HT1080 (cell line): Measurements from ENCODE around the gene NACA2.

DNA sequence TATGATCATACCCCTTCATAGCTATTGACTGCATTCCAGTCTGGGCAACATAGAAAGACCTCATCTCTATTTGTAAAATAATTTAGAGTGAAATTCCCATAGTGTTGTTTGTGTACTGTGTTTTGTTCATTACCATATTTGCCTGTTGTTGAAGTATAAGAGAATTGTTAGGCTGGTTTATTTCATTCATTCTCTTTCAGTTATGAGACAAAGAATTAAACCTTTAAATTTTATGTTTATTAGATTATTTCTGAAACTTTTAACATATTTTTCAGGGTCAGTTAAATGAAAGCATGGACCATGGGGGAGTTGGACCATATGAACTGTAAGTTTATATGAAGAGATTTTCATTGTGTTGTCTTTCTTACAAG lies 17.4 kb downstream of the RPS6KB1 start:
RAMPAGE:
- cytosol, long total RNA = no peak
- long total RNA = no peak
- nucleus, long total RNA = no peak

DNA sequence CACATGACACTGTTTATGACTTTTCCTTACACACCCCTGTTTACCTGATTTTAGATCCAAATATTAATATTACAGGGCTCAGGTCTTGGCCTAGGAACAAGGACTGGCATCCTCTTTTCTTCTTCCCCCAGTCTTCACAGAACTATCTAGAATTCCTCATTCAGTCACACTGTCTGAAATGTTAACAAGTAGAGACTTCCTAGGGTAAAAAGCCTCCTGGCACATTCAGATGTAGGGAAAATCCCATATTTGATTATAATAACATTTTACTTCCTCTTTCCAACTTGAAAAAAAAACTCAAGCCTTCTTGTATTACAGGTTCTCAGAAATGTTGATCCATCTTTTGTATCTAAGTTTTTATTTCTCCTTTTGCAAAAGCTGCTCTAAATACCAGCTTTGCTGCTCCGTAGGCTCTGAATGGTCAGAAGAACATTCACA lies 13.1 kb upstream of the HEATR6 start:
RAMPAGE:
- cytosol, long total RNA = no peak
- long total RNA = no peak
- nucleus, long total RNA = no peak

DNA sequence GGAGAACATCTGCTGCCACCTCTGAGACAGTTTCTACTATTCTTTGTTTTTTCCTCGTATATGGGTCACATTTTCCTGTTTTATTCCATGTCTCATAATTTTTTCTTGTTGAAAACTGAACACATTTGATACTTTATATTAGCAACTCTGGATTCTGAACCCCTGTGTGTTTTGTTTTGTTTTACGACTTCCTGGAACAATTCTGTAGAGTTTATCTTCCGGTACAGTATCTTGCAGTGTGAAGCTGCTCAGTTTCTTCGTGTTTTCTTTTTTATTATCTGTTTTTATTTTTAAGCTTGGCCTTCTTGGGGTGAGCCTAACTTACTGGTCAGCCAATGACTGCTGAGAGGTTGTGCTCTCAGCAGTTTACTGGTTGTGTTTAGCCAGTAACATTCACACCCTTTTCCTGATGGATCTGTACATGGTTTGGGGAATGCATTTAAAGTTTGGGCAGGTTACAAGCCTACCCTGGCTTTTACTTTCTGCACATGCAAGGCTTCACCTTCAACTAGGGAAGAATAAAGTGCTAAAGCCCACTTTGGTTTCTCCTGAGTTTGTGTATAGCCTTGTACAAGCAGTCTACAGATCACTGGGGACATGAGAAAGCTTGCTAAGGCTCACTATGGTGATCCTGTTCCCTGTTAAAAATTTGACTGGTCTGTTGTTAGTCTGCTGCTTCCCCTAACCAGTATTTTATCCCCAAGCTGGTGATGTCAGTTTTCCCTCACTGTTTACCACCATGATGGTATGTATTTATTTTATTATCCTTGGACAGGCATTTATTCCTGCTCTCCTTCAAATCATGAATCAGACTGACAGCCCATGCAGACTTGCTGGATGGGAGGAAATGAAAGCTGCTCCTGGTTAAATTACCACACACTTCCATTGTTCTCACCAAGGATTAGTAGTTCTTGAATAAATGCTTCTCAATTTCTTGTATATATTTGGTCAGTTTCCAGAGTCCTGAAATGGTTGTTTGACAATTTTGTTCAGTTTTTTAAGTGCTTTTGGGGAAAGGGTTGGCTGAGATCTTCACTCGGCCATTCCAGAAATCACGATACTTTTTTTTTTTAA lies 99.4 kb downstream of the CA4 start:
RAMPAGE:
- cytosol, long total RNA = no peak
- long total RNA = no peak
- nucleus, long total RNA = no peak

DNA sequence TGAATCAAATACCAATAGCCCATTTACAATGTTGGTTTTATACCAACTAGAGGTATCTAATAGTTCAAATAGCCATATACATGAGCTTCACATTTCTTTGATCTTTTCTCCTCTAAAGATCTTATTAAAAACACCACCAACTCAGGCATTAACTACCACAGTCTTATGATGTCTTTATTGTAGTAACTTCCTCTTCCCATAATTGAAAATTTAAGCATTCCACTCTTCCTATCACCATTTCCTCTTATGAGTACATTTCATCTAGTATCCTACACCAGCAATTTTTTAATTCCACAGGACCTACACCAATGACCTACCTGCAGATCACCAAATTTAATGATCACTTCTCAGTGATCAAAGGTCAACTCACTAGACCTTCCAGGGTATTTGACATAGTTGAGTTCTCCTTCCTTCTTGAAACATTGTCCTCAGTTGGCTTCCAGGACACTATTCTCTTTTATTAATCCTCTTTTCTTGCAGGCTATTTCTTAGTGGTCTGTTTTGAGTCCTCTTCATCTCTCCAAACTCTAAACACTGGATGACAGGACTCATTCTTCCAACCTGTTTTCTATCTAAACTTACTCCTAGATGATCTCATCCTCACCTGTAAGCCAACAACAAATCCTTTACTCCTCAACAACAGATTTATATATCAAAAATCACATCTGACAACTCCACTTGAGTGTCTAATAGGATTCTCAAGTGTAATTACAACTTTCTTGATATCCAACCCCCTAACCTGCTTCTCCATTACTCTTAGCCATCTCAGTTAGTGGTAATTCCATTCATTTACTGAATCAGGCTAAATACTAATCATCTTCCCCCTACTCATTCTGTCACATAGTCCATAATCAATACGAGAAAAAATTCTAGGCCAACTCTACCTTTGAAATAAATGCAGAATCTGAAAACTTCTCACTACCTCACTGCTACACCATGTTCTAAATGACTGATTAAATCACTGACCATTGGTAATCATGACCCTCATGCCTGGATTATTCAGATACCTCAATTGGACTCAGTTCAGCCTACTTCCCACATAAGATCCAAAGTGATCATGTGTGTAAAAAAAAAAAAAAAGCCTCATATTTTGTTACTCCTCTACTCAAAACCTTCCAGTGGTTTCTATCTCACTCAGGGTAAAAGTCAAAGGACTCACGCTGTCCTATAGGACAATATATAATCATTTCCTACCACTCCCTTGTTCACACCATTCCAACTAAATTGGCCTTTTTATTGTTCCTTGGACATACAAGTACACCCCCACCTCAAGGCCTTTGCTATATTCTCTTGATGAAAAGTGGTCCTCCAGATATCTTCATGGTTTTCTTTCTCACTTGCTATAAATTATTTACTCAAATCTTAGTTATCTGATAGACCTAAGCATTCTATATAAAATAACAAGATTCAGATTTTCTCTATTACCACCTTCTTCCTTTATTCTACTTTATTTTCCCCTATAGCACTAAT lies 99.7 kb downstream of the USP32 start:
RAMPAGE:
- cytosol, long total RNA = no peak
- long total RNA = no peak
- nucleus, long total RNA = no peak

RAMPAGE:
- cytosol, long total RNA = no peak
- long total RNA = no peak
- nucleus, long total RNA = no peak
These were observed 1.2 kb upstream of the USP32 start for GRCh38 chr17:60392978-60393605.

GRCh38 chr17:60601146-60601626 lies 1.2 kb downstream of the PPM1D start:
RAMPAGE:
- cytosol, long total RNA = no peak
- long total RNA = no peak
- nucleus, long total RNA = no peak

DNA sequence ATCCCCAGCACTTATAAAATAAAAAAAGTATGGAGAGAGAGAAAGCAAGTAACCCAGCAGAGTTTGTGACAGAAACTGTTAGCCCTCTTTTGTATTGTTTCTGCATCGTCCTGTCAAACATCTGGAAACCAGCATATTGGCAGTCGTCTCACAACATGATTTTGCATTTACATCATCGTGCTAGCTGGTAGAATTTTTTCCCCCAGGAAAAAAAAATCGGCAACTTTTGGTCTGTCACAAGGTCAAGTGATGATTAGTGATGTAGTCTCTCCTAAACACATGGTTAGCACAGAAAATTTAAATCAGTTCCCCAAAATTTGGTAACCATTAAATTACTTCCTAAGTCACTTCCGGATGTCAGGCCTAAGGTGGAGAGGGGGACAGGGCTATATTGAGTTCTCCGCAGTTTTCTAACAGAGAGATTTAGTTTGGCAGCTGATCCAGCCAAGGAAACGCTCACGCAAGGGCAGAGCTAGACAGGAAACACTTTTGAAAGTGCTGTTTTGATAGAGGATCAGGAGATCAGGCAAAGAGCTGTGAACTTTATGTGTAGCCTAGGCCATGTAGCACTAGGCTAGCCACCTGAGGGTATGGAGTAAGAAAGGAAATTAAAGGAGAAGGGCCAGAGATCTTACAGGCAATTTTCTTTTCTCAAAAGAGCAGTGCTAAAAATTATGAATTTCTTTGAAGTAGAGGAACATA lies 270.9 kb upstream of the TBX2 start:
RAMPAGE:
- cytosol, long total RNA = no peak
- long total RNA = no peak
- nucleus, long total RNA = no peak

DNA sequence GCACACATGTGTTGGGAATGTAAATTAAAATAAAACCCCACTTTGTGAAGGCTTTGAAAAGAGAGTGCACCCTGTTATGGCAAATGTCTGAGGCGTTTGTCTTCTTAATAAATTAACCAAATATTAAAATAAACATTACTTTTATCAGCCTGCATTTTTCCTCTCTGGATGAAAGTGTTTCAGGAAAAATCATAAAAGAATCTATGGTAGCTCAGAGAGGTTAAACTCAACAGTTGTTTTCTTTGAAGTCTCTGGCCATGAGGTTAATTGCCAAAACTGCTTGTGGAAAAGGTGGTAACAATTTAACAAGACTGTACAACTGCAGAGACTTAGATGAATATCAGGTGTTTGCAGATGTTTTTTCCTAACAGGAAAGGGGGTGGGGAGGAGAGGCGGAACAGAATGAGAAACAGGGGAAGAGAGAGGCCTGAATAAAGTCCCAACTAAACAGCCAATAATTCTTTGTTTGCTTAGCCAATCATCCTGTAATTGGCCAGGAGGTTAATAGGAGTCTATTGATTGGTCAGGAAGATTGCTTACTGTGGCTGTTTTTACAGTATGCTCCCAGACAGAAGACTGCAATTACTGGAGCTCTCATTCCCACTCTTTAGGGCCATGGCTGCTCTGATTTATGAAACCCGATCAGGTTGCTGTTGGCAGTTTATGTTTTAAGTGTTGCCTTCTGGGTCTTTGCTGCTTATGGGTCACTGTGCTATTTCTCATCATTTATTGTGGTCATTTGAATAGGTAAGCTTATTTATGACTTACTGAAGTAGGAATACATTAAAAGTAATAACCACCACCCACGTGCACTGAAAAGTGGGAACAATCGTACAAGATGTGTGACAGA lies 249.8 kb upstream of the TBX2 start:
RAMPAGE:
- cytosol, long total RNA = no peak
- long total RNA = no peak
- nucleus, long total RNA = no peak

RAMPAGE:
- cytosol, long total RNA = no peak
- long total RNA = no peak
- nucleus, long total RNA = no peak
These were observed 162.2 kb upstream of the TBX2 start for GRCh38 chr17:61237408-61237804.

RAMPAGE:
- cytosol, long total RNA = no peak
- long total RNA = no peak
- nucleus, long total RNA = no peak
These were observed 4.6 kb upstream of the TBX2 start for GRCh38 chr17:61395018-61395556.

DNA sequence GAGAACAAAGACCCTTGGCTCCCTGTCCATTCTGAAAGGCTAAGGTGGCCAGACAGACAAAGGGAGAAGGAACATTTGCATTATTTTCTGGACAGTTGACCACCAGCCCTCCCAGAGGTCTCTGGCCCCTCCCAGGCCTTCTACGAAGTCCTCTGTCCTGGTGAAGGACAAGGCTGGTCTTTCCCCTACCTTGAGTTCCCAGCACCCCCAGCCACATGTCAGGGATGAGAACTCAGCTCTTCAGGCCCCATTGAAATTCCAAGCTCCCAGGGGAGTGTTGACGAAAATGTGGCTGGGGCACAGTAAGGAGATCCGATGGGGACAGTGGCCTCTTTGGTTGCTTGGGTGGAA lies 6.6 kb downstream of the TBX2 start:
RAMPAGE:
- cytosol, long total RNA = no peak
- long total RNA = no peak
- nucleus, long total RNA = no peak

DNA sequence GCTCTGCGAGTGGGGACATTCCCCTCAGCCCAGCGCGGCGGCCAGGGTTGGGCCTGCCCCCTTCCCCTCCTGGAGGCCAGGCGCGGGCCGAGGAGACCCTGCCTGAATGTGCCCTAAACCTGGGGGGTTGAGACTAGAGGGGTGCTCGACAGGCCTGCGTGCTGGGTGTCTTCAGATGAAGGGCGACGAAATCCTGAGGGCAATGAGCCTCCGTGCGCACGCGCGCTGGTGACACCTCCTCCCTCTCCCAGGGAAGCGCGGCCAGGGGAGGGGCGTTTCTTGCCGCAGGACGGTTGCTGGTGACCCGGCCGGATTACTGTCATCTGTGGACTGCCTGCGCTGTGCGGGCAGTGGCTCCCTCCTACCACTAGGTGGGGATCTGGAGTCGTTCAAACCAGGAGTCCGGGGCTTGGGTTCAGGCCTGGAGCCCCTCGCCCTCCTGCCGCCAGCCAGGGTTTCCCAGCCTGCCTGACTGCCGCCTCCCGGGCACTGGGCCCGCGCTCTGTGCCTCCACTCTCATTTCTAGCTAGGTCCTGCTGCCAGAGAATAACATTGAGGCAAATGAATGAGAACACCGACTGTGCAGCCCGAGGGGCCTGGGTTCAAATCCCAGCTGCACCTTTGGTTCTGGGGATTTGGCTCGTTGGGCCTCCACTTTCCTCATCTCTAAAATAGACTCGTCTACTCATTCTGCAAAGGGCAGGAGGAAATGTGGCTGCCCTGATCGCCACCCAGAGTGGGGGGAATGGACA lies 17.2 kb downstream of the TBX2 start:
RAMPAGE:
- cytosol, long total RNA = no peak
- long total RNA = no peak
- nucleus, long total RNA = no peak

GRCh38 chr17:61591059-61591589 lies at the start of gene NACA2:
NACA2 (minus strand) TSS chr17:61591219.
RAMPAGE:
- cytosol, long total RNA = no peak
- long total RNA = no peak
- nucleus, long total RNA = no peak

DNA sequence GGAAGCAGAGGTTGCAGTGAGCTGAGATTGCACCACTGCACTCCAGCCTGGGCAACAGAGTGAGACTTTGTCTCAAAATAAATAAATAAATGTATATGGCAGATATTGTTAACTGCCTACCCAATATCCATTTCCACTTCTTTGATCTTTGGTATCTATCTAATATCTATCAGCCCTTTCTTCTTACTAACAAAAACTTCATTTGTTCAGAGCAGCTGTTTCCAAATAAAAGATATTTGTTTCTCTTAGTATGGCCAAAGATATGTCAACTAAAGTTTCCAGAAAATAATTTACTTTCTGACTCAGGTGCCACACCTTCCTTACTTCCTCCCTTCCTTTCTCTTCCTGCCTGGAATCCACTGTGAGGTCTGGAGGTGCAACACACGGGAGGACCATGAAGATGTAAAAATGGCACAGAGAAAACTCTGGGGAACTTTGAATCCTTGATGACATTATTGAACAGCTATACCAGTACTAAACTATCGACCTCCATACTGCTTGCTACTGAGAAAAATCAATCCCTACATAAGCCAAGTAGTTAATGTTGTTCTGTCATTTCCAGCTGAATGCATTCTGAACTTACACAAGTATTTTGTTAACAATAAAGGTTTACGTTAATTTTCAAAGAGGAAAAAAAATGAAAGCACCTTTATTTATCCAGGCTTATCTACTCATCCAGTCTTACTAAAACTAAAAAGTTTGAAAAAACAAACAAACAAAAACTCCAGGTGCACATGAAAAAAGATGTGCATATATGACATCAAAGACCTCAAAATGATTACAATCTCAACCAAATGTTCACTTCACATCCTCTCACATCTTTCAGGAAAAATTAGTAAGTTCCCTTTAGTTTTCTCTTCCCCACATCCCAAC lies 13.9 kb downstream of the MED13 start:
RAMPAGE:
- cytosol, long total RNA = no peak
- long total RNA = no peak
- nucleus, long total RNA = no peak

DNA sequence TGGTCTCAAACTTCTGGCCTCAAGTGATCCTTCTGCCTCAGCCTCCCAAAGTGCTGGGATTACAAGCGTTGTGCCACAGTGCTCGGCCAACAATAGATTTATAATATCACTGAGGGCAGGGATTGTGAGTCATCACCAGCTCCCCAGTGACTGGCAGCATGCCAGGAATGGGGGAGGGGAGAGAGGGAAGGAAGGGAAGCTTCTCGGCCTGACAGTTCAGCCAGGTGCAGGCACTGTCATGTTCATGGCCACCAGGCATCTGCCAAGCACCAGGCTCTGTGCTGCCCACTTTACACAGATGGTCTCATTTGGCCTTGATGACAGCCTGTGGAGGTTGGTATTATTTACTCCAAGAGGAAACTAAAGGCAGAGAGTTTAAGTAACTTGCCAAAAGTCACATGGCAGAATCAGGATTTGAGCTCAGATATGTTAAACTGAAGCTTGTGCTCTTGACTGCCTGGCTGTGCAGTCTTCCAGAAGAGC lies 7.8 kb upstream of the TLK2 start:
RAMPAGE:
- cytosol, long total RNA = no peak
- long total RNA = no peak
- nucleus, long total RNA = no peak

RAMPAGE:
- cytosol, long total RNA = no peak
- long total RNA = no peak
- nucleus, long total RNA = no peak
These were observed 1.8 kb downstream of the MRC2 start for GRCh38 chr17:62629117-62629742.

RAMPAGE:
- cytosol, long total RNA = no peak
- long total RNA = no peak
- nucleus, long total RNA = no peak
These were observed 65.0 kb downstream of the MRC2 start for GRCh38 chr17:62692161-62693264.

DNA sequence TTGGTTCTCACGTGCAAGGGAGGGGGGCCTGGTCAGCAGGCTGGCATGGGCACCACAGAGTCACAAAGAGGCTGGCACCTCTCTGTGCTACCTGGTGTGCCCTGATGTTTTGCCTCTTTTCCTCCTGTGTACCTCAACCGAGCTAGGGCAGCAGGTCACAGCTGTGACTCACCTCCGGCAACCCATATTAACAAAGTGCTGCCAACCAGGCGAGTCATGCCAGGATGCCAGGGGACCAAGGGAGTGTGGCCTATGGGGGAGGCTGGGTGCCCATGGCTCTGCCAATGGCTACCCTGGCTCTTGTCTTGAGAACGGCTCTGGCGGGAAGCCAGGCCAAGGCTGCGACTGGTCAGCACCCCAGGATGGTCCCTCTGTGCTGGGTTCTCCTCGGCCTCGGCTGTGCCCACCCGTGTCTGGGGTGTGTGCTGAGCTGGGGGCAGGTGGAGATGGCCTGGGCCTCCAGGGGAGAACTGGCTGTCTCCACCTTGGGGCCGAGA lies 75.7 kb downstream of the MRC2 start:
RAMPAGE:
- cytosol, long total RNA = no peak
- long total RNA = no peak
- nucleus, long total RNA = no peak

DNA sequence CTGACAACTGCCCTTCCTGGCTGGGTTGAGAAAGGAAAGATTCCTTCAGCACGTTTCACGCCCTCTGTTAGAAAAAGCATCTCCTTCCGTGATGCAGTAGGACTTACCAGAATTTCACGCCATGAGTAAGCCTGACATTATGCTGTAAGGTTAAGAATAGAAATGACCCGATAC lies 17.6 kb downstream of the MARCHF10 start:
RAMPAGE:
- cytosol, long total RNA = no peak
- long total RNA = no peak
- nucleus, long total RNA = no peak

RAMPAGE:
- cytosol, long total RNA = no peak
- long total RNA = no peak
- nucleus, long total RNA = no peak
These were observed 970 bp downstream of the ACE start for GRCh38 chr17:63477912-63478149.